Measurements from ENCODE around the genes BCAS1, CBLN4 and RBM38.

GRCh38 chr20:54058908-54059266, 11.5 kb downstream of the BCAS1 start:
- CAGE, long polyA plus RNA: no peak
- RRBS: no CpG with 5 or more reads among the region's 11 CpGs

- CAGE, long polyA plus RNA: no peak
- RRBS: no CpG with 5 or more reads among the region's 6 CpGs
Observed at GRCh38 chr20:54063936-54064414, 6.4 kb downstream of the BCAS1 start.

- CAGE, long polyA plus RNA: no peak
- RRBS: no CpG with 5 or more reads among the region's 14 CpGs
Observed at GRCh38 chr20:54065564-54066160, 4.7 kb downstream of the BCAS1 start.

- CAGE, long polyA plus RNA: no peak
- RRBS: no CpG with 5 or more reads among the region's 7 CpGs
Observed at GRCh38 chr20:54069007-54069446, 1.4 kb downstream of the BCAS1 start.

DNA sequence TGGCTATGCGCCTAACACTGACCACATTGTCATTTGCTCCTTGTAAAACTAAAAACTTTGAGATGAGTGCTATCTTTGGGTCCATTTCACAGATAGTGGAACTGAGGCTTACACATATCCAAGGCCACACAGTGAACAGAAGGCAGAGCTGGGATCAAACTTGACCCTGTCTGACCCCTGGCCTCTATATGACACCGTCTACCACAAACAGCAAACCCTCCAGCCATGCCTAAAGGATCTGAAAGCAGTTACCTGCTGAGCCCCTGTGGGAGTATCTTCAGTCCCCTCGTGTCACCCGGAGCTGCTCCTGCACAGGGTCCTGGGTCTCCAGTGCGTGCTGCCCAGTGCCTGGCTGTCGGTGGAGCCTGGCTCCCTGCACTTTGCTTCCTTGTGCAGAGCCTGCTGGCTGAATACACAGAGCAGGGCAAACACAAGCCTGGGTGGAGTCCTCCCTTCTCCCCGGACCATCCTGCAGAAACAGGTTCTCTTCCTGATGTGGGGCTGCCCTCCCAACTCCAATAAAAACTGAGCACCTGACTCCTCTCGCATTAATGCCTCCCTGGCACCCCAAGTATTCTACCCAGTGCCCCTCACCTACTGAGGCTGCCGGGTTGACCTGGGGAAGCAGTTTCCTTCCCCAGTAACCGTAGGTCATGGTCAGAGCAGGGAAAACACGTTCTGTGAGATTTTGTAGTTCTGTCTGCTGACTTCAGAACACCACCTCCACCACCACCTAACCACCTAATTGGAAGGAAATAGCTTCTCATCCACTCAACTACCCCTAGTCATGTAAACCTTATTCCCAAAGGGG, at the start of gene BCAS1:
Gene BCAS1 (minus strand): TSS at position 414 of the 811 bp plus-strand sequence.
- CAGE, long polyA plus RNA: no peak
- RRBS: no CpG with 5 or more reads among the region's 11 CpGs

DNA sequence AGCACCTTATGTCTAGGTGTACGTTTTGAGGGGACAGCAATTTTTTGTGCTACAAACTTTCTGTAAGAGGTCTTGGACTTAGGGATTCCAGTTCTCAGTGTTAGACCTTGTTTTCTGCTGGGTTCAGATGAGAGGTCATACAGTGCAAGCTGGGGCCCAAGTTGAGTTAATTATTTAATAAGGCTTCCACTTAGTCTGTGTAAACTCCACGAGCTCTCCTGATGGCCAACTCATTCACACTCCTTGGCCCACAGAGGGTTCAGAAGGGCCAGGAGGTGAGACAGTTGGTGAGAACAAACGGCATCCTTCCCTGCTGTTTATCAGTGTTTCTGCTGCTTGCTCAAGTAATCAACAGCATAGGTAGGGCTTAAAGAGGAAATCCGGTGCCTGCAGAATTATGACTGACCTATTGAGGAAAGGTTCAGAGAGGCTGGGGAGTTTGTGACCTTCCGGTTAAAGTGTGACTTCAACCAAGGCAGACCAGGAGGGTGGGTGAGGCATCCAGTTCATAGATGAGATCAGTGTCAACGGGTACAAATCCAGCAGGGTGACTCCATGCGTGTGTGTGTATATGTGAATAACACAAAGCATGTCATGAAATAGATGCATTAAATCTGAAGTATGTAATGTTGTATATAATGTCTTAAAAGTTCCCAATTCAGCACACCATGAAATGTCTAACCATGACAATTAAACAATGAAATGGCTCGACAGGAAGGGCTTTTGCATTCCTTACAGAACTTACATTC, 37.3 kb upstream of the BCAS1 start:
- CAGE, long polyA plus RNA: no peak
- RRBS: 95% methylated on average over 2 of the region's 8 CpGs

- CAGE, long polyA plus RNA: no peak
- RRBS: no CpG with 5 or more reads among the region's 1 CpG
Observed at GRCh38 chr20:54409956-54410239, 65.5 kb upstream of the DOK5 start.

GRCh38 chr20:54859670-54859960, 384.2 kb downstream of the DOK5 start:
- CAGE, long polyA plus RNA: no peak
- RRBS: no CpG with 5 or more reads among the region's 2 CpGs

DNA sequence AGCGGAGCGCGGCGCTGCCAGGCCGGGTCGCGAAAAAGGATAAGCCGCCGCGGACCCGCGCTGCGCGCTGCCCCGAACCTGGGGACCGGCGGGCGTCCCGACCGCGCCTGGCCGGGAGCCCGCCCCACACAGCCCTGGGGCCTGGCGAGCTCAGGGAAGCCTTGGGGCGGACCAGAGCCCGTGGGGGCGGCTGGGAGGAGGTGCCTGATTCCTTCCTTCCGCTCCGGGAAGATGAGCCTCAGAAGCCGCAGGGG, at the start of gene CBLN4:
Gene CBLN4 (minus strand): TSS at position 173 of the 254 bp plus-strand sequence.
- CAGE, long polyA plus RNA: no peak
- RRBS: 9% methylated on average over 17 of the region's 30 CpGs

DNA sequence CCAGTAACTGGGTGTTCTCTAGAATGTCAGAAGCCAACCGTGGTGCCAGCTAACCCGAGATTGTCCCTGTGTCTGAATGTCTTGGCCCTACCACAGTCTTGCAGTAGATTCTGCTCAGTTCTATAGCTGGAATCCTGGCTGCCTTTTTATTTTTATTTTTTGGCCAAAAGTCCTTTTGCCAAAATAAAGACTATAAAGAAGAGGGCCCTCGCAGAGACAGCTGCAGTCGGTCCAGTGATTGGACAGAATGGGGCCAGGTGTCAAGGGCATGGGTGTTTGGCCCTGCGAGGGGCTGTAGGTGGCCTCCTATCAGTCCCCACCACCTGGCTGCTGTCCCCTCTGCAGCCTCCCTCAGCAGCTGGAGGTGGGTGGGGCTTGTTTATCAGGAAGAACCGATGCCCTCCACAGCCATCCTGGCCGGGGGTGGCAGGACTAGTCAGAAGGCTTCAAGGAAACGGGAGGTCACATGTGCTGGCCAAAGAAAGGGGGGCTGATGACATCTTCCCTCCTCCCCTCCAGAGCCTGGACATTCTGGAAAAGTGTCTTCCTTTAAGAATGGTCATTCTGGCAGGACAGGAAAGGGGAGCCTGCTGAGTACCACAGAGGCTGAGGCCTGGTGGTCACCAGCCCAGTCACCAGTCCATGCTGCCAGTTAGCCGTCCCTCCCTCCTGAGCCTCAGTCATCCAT, 4.0 kb downstream of the FAM210B start:
- CAGE, long polyA plus RNA: no peak
- RRBS: no CpG with 5 or more reads among the region's 9 CpGs

GRCh38 chr20:56367712-56368926, 9.3 kb downstream of the FAM210B start:
- CAGE, long polyA plus RNA: no peak
- RRBS: no CpG with 5 or more reads among the region's 10 CpGs

DNA sequence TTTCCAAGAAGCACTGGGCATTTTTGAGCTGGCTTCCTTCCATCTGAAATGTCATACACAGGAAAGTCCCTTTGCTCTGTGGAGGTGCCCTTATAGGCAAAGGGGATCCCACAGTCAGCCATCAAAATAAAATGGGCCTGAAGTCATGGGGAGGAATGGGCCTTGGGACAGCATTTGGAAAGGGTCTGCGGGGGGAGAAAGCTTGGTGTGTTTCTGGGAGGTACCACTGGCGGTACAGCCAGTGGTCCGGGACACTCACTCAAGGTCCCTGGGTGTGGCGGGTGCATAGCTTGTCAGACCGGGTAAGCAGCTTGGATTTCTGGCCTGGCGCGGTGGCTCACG, 25.6 kb upstream of the RTF2 start:
- CAGE, long polyA plus RNA: no peak
- RRBS: over 99% methylated on average over 3 of the region's 8 CpGs

- CAGE, long polyA plus RNA: no peak
- RRBS: no CpG with 5 or more reads among the region's 18 CpGs
Observed at GRCh38 chr20:56703181-56703783, 74.2 kb downstream of the TFAP2C start.

DNA sequence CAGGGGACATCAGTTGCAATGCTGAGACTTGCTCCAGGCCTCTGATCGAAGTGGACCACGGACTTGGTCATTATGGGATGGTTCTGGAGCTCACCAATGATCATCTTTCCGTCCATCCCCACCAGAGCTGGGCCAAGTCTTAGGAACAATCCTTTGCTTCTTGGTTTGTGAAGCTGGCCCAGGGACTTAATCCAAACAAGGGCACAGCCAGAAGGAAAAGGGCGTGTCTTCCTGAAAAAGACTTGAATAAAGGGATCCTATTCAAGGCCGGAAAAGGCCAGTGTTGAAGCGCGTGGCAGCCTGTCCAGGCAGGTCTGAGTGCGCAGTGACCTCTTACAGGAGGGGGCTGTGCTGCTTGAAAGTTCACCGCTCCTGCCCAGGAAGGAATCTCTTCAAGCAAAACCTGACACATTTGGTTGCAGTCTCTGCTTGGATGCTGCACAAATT, 136.0 kb downstream of the TFAP2C start:
- CAGE, long polyA plus RNA: no peak
- RRBS: no CpG with 5 or more reads among the region's 9 CpGs

- CAGE, long polyA plus RNA: no peak
- RRBS: 2% methylated on average over 24 of the region's 79 CpGs
Observed at GRCh38 chr20:57391047-57391598, at the start of gene RBM38. Gene RBM38, plus strand, starts transcription at chr20:57391396.

DNA sequence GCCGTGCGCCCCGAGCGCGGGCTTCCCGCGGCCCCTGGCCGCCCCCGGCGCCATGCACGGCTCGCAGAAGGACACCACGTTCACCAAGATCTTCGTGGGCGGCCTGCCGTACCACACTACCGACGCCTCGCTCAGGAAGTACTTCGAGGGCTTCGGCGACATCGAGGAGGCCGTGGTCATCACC, 295 bp downstream of the RBM38 start:
- CAGE, long polyA plus RNA: no peak
- RRBS: 2% methylated on average over 7 of the region's 24 CpGs

- CAGE, long polyA plus RNA: no peak
- RRBS: no CpG with 5 or more reads among the region's 7 CpGs
Observed at GRCh38 chr20:57394676-57395000, 3.4 kb downstream of the RBM38 start.

DNA sequence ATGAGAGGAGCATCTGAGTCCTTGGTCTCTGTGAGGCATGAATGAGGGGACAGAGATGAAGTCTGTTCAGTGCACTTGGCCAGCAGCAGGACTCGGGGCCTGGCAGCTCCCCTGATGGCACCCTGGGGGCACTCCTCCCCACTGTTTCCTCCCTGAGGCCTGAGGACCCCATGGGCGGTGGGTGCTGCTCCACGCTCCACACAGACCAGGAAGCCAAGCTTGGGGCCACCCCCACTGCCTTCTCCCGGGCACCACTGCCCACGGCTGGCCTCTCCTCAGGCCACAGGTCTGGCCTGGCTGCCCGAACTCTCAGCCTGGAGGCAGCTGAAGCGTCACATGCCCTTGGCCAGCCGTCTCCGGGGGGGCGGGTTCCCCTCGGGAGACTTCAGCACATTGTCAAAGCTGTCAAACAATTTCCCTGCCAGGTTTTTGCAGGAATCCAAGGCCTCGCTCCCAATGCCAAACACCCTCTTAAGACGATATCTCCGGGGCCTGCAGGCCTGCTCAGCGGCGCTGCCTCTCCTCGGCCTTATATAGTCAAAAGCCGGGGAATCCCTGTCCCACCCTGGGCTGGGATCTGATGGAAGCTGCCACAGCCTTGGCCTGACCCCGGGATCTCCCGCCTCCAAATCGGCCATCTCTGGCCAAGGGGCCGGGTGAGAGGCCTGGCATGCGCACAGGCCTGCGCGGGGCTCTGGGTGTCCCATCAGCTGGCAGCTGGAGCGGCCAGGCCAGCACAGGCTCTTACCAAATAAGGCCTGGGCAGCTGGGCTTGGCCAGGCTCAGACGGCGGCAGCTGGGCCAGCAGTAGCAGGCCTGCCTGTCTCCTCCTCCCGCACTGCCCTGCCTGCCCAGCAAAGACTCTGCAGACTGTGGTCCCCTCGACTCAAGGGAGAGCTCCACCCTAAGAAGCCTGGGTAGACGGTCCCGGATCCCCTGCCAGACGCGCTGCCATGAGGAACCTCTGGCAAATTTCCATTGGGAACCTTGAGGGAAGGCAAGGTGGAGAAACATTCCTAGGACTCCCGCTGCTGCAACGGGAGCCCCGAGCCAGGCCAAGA, 49.7 kb downstream of the RBM38 start:
- CAGE, long polyA plus RNA: no peak
- RRBS: 52% methylated on average over 13 of the region's 37 CpGs

DNA sequence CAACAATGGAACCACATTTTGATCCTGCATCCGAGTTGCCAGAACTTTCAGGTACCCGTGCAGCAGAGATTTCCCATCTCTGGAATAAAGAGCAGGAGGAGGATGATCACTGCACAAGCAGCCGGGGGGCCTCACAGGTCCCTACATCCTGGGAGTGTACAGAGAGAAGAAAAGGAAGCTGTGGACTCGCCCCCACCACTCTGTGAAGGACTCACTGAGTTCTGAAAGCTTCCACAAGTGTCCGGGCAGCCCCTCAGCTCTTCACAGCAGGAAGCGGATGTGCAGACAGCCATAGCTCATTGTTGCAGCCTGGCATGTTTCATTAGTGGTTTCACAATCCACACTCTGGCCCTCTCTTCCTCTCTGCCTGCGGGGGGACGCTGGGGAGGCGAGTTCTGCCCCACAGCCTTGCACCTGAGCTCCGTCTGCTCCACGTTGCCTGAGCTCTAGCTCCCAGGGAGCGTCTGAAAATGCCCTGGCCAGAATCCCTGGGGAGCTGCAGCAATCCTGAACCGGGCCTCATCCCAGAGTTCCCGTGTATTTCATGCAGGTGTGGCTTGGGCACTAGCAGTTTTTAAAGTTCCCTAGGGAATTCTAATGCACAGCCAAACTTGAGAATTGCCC, 51.8 kb downstream of the CTCFL start:
- CAGE, long polyA plus RNA: no peak
- RRBS: no CpG with 5 or more reads among the region's 14 CpGs

GRCh38 chr20:57528532-57528960, 3.6 kb upstream of the CTCFL start:
- CAGE, long polyA plus RNA: no peak
- RRBS: no CpG with 5 or more reads among the region's 4 CpGs

Measured in BJ (cell line).